LHCN-M2 (cell line): ENCODE results near the gene NIPSNAP2.

DNA sequence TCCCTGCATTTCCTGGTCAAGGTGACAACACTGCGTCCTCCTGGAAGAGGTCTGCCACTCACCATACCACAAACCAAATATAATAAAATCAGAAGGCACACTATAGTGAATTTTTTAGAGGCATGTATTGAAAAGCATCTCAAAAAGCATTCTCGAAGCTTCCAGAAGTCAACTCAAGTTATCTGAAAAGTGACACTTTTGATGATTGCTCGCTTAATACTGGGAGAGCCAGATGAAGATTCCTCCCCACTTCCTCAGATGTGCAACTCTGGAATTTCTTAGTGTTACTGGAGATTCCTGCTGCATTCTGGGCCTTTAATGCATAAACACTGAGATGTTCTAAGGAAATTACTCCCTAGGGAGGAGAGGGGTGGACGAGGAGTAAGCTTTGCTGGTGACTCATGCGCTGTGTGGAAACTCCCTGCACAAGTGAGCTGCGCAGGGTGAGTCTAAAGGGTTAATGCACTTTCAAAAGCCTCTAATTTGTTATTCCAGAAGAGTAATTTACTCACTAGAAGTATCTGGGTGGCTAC, 46.2 kb downstream of the EGFR start:
- RAMPAGE, long total RNA = no peak

DNA sequence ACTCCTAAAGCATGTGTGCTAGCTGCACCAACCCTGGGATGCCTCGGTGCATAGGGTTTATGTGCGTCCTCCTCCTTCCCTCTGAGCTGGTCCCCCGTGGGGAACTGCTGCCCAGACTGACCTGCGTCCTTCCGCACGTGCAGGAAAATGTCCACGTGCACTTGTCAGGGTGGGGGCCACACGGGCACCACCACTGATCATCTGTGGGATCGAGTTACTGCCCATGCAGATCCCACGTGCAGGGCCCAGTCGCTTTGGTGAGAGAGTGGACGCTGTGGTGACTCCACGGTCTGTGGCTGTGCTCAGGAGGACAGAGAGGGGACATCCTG, 59.6 kb downstream of the EGFR start:
- RAMPAGE, long total RNA = no peak

- RAMPAGE, long total RNA = no peak
These were observed 62.2 kb downstream of the EGFR start for GRCh38 chr7:55080785-55081586.

DNA sequence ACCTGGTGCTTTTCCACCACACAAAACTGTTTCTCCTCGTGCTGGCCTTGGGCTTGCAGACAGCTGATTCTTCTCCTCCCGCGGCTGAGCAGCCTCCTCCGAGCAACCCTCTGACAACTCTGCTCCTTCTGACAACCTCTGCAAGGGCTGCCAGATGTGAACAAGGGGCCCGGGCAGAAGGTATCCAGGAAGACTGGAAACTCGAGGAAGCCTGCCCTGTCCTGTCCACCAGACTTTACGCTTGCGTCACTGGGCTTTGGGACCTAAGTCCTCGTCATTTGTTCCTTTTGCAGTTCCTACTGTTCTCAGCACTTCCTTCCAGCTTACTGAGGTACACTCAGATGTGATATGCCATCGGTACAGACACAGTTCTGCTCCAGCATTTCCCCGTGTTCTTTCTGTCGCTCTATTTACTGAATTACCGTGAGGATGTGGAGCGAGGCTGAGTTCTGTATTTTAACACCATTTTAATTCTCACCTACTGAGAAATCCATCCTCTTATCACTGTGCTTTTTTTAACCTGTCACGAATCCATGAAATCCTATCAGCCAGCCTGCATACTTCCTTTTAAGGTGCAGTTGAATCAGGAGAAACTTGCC, 82.3 kb downstream of the EGFR start:
- RAMPAGE, long total RNA = no peak

- RAMPAGE, long total RNA = no peak
These were observed 108.9 kb downstream of the EGFR start for GRCh38 chr7:55127802-55128072.

DNA sequence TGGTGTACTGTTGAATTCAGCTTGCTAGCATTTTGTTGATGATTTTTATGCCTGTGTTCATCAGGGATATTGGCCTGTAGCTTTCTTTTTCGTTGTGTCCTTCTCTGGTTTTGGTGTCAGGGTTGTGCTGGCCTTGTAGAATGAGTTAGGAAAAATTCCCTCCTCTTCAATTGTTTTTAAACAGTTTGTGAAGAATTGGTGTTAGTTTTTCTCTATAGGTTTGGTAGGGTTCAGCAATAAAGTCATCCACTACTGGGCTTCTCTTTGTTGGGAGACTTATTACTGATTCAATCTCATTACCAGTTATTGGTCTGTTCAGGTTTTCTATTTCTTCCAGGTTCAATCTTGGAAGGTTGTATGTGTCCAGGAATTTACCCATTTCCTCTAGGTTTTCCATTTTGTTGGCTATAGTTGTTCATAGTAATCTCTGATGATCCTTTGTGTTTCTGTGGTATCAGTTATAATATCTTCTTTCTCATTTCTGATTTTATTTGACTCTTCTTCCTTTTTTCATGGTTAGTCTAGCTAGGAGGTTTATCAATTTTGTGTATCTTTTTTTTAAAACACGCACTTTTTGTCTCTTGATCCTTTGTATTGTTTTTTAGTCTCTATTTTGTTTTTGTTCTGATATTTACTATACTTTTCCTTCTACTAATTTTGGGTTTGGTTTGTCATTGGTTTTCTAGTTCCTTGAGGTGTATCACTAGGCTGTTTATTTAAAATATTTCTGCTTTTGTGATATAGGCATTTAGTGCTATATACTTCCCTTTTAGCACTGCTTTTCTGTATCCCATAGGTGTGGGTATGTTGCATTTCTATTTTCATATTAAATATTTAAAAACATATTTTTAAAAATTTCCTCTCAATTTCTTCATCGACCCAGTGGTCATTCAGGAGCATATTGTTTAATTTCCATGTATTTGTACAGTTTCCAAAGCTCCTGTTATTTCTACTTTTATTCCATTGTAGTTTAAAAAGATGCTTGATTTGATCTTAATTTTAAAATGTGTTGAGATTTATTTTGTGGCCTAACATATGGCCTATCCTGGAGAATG, 94.4 kb downstream of the LANCL2 start:
- RAMPAGE, long total RNA = no peak

- RAMPAGE, long total RNA = no peak
These were observed 57.5 kb downstream of the VOPP1 start for GRCh38 chr7:55514800-55515231.

DNA sequence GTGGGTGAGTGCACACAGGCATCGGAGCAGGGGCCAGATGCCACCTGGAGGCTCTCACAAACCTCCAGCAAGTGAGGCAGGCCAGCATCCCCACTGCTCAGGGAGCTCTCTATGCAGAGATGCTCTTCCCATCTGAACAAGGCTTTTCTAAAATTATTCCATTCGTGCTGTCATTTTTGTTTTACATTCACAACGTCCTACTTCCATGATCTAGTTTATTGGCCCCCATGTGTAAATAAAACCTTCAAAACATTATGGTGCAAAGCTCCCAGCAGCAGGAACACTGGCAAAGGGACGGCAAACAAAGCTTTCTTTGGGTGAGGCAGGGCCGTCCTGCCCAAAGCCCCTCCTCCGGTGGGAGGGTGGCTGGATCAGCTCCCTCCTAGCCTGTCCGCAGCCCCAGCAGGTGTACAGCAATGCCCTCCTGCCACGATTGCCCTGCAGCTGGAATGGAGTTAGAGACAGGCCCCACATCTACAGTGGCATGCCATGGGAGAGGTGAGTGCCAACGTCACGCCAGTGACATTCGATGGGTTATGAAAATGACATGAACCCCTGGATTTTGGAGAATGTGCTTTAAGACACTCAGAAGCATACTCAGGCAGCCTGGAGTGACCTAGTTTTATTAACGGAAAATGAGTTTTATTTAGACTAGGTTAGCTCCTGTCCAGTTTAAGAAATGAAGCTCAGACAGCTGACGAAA, 50.4 kb downstream of the VOPP1 start:
- RAMPAGE, long total RNA = no peak

- RAMPAGE, long total RNA = no peak
These were observed 21.1 kb downstream of the VOPP1 start for GRCh38 chr7:55551177-55551719.

GRCh38 chr7:55569591-55570612, 2.4 kb downstream of the VOPP1 start:
- RAMPAGE, long total RNA = no peak

DNA sequence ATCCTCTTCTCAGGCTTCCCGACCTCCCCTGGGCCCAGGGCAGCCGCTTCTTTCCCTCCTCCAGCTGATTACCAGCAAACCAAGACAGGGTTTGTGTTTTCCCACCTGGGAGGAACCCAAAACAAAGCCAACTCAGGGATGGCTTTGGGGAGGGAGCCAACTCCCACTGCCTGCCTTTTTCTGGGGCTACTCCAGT, 116.4 kb upstream of the VOPP1 start:
- RAMPAGE, long total RNA = no peak

DNA sequence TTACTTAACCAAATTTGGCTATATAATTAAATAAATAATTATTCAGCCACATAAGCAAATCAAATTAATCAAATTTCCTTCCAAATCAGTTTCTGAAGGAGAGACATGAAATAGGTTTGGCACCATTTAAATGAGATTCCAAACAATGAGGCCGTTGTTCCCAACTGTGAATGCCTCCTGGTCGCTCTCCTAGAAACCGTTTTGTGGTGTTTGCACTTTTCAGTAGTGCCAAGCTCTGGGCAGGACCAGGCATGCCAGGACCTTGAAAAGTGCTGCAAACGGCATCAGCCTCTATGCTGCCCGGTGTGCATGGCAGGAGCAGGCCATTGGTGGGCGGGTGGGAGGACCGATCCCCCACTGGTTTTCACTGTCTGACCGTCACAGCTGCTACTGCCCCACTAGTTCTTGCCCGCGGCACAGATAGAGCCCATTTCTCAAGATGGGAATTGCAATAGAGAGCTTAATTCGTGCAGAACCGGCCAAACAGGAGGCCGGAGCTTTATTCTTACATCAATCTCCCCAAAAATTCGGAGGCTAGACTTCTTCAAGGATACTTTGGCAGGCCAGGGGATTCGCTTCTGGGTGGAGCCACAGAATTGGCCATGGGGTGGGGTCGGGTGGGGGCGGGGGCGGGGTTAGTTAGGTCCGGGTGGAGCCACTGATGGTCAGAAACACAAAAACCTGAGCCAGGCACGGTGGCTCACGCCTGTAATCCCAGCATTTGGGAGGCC, 87.8 kb downstream of the SEPTIN14 start:
- RAMPAGE, long total RNA = no peak

GRCh38 chr7:55964309-55965507, at the start of gene NIPSNAP2:
Gene NIPSNAP2, plus strand, starts transcription at chr7:55964585.
- RAMPAGE, long total RNA = no peak

- RAMPAGE, long total RNA = no peak
These were observed 1.5 kb downstream of the NIPSNAP2 start for GRCh38 chr7:55965852-55966365.

GRCh38 chr7:56052453-56053065, 994 bp downstream of the CCT6A start:
- RAMPAGE, long total RNA = no peak

GRCh38 chr7:56079257-56079950, 13.3 kb downstream of the PHKG1 start:
- RAMPAGE, long total RNA = no peak

DNA sequence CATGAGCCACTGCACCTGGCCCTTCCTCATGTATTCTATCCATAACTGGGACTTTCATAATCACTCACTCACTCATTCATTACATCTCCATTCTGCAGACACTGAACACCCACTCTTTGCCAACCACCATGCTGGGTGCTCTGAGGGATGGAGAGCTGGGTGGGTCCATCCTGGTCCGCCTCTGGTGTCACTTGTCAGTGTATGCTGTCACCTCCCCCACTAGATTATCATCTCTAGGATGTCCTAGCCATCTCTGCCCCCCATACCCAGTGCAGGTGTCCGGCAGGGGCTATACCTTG, 2.4 kb downstream of the PHKG1 start:
- RAMPAGE, long total RNA = no peak

DNA sequence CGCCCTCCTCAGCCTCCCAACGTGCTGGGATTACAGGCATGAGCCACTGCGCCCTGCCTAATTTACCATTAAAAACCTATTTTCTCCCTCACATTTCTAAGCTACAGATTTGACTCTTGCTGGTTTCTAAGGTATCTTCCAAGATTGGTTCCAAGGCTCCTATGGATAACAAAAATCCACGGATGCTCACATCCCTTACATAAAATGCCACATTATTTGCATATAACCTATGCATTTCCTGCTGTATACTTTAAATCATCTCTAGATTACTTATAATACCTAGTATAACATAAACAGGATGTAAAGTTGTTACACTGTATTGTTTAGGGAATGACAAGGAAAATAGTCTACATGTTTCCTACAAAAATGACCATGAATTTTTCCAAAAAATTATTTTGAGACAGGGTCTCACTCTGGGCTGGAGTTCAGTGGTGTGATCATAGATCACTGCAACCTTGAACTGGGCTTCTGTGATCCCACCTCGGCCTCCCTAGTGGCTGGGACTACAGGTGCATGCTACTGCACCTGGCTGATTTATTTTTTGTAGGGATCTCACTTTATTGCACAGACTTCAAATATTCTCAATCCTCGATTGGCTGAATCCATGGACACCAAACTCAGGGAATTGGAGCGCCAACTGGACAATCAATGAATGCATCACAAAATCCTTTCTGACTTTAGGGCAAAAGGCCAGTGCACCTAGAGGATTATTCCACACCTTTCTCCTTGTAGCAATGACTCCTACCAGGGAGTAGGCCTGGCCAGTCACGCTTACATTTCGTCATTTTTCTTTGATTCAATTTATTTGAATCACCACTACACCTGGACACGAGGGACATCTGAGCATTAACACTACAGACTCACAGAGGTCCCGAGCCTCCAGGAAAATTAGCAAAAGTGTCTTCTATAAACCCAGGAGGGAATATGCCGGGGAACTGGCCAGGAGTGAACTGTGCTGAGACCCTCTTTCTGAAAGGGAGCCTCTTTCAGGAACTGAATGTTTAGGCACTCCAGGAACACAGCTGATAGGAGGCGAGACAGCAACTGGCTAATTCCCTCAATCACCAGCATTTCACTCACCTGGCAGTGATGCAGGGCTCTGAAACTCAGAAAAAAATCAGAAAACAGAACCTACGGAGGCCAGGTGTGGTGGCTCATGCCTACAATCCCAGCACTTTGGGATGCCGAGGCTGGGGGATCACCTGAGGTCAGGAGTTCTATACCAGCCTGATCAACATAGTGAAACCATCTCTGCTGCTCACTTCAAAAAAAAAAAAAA, 6.5 kb downstream of the CHCHD2 start:
- RAMPAGE, long total RNA = no peak

- RAMPAGE, long total RNA = no peak
These were observed 88.5 kb upstream of the ZNF716 start for GRCh38 chr7:57361360-57361899.

GRCh38 chr7:57403790-57404392, 46.1 kb upstream of the ZNF716 start:
- RAMPAGE, long total RNA = no peak